Rectum (tissue), 1 donor: ENCODE results near the genes ZSCAN5B and ZNF460.

- PRO-cap = no peak
Observed at GRCh38 chr19:55443363-55443858, 311 bp upstream of the SHISA7 start.

DNA sequence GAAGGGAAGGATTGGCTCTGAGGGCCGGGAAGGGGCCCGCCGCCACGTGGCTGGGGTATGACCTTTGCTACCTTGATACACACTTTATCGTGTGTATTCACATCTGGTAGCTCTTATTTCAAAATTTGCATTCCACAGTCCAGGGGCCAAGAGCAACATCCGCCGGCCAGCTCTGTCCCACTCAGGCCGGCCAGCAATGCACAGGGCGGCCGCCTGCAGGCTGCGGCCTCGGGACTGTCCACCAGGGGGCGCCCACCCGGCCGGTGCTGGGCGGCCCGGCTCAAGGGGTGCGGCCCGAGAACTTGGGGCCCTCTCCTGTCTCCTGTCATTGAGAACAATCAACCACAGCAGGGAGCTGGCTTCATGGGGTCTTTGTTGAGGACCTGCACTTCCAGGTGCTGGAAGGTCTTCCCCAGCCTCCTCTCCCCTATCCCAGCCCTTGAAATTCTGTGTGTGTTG lies 3.2 kb upstream of the C19orf85 start:
- PRO-cap = no peak

DNA sequence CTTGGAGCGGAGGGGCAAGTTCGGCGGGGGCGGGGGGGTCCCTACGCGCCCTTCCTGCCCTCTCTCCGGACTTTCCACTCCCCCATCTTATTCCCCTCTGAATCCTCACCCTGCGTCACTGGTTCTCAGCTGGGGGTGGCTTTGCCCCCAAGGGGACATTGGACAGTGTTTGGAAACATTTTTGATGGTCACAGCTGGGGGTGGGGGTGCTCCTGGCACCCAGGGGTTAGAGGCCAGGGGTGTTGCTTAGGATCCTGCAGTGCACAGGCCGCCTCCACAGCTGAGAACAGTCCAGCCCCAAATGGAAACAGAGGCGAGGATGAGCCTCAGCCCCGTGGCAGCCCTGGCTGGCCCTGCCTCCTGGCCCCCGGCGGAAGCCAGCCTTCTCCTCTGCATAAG lies 5.7 kb downstream of the SSC5D start:
- PRO-cap = no peak

GRCh38 chr19:55549531-55550811 lies 4.6 kb upstream of the SBK3 start:
- PRO-cap = unidirectional peak, minus-strand start at chr19:55550121

GRCh38 chr19:55577490-55578159 lies 3.0 kb downstream of the ZNF579 start:
- PRO-cap = no peak

DNA sequence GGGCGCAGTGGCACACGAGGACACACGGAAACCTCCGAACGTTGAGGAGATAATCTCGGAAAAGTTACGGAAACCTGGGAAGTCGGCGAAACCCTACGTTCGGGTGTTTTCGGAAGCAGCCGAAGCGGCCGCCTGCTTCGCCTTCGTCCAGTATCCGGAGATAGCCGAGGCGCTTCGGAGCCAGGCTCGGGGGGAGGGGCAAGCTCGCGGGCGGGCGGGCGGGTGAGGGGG lies 218 bp upstream of the U2AF2 start:
- PRO-cap = bidirectional peak, plus-strand start outside the sequence, minus-strand start at position 152 of the sequence

GRCh38 chr19:55685216-55685867 lies 10.3 kb downstream of the EPN1 start:
- PRO-cap = no peak

- PRO-cap = bidirectional peak, plus-strand start at chr19:55688114, minus-strand start at chr19:55688038
Observed at GRCh38 chr19:55687900-55688398, 12.9 kb downstream of the EPN1 start.

DNA sequence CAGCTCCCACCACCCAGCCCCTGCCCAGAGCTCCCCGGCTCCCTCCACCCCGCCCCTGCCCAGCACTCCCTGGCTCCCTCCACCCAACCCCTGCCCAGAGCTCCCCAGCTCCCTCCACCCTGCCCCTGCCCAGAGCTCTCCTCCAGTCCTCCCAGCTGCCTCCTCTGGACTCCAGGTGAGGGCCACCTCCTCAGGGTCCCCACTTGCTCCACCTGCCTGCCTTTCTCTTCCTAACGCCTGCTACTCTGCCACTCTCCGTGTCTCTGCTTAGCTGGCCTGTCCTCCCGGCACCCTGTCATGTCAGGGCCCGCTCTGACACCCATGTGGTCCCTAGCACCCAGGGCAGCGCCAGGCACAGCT lies 12.8 kb downstream of the ZNF787 start:
- PRO-cap = bidirectional peak, plus-strand start at position 132 of the sequence, minus-strand start outside the sequence

- PRO-cap = no peak
Observed at GRCh38 chr19:56118519-56119399, 2.3 kb downstream of the ZNF787 start.

DNA sequence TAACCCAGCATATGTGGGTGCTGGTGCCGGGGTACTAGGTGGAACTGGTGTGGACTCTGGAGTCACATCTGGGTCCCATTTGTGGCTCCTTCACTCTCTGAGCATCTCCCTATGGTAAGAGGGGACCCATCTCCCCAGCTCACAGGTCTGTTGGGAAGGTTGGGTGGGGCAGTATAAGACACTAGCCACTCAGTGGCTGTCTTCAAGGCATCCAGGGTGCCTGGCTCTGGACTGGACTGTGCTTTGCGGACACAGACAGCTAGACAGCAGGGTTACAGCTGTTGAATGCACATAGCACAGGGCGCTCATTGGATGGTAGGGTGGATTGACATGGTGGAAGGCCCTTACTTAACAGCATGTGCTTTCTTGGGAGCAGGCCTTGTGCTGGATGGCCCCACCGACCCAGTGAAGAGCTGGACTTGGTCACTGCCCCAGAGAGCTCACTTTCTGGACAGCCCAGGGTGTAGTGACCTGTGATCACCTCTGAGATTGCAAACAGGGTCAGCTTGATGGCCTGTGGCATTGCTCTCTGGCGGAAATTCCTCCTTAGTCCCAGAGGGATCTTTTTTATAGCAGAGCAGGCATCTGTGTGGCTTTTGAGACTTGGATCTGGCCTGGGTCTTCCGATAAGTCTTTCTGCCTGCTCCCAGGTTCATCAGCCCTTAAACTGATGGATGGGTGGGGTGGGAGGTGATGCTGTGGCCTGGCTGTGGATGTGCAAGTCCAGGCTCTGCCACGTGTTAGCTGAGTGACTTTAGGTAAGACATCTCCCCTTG lies 1.9 kb downstream of the ZNF444 start:
- PRO-cap = no peak

DNA sequence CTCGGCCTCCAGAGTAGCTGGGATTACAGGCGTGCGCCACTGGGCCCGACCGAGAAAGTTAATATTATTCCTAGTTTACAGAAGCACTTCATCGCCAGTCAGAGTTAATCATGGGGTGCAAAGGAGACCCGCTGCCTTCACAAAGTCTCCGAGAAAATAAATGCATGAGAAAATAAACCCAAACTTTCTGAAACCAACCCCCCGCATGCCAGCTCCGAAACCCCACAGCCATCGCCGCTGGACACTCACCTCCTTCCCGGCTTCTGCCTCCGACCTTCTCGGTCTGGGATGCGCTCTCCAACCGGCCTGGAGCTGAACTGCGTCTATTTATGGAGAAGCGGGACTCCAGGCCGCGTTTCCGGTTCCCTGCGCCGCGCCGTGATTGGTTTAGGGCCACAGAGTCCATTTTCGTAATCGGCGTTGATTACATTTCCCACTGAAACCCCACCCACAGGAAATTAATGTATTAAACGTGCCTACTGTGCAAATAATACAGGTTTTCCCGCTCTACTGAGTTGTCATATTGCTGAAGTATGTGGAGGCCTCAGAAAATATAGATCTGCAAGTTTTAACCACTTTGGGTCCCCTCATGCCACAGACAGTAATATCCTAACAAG lies at the start of gene ZSCAN5B:
Gene ZSCAN5B, minus strand, starts transcription at position 299 of the 617 bp plus-strand sequence.
- PRO-cap = no peak

DNA sequence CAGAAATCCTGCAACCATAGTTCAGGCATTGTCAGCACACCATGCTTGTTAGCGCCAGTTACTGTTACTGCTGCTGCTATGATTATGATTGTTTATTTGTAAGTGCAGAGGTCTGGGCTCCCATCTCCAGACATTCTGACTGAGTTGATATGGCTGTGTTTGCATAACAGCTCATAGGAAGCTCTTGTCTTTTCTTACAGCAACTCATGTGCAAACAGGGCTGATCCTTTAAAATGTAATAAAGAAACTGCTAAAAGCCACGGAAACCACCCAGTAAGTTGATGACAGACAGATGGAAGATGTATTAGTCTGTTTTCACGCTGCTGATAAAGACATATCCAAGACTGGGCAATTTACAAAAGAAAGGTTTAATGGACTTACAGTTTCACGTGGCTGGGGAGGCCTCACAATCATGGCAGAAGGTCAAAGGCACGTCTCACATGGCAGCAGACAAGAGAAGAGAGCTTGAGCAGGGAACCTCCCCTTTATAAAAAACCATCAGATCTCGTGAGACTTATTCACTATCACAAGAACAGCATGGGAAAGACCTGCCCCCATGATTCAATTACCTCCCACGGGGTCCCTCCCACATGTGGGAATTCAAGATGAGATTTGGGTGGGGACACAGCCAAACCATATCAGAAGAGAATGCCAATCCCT lies 1.6 kb downstream of the ZSCAN5A start:
- PRO-cap = no peak

DNA sequence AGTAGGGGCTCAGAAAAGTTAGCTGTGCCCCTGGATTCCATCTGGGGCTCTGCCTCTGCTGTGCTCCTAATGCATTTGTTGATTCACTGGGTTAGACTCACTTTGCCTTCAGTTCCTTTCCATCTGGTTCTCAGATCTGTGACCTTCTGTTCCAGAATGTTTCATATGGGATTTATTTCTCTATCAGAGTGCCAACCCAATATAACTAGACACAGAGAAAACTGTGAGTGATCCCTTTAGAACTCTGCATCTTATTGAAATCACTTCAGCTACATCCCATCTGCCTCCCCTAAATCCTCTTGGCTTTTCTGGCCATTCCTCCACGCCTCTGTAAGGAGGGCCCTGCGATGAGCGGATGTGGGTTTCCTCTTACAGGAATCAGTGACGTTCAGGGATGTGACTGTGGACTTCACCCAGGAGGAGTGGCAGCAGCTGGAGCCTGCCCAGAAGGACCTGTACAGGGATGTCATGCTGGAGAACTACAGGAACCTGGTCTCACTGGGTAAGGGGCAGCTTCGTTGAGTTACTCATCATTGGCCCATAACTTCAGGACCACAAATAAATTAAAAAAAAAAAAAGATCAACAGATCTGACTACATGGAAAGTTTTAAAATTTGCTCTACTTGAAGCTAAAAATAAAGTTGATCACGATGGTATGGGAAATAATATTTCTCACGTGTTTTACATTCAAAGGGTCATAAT lies 18.5 kb downstream of the ZNF71 start:
- PRO-cap = no peak

- PRO-cap = no peak
Observed at GRCh38 chr19:56842281-56842609, 1.7 kb upstream of the PEG3 start.

GRCh38 chr19:56947221-56947551 lies 106.7 kb upstream of the PEG3 start:
- PRO-cap = no peak

DNA sequence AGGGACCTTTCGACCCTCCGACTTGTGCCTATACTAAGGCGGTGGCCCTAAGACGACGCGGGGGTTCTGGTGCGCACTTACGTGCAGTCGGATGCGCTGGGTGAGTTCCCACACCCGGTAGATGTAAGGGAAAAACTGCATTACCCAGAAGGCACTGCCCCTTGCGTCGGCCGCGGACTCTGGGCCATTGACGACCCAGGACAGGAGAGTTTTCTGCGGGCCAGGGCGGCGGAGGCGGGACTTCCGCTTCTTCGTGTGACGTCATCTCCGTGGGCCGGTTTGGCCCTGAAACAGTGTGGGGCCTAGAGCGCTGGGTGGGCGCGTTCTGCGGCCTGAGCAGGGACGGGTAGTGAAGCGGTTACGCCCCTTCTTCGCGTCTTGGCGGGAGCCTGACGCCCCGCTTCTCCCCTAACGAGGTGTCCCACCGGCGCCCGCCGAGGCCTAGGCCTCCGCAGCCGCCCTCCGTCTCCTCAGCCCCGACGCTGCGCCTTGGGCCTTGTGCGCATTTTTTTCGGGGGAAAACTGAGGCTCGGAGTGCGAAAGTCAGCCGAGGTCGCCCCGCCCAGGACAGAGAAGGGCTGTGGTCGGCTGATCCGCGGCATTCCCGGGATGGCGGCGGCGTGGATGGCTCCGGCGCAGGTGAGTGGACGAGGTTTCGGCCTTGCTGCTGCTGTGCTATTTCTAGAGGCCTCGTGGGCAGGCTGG lies at the start of gene ZNF460:
Gene ZNF460, plus strand, starts transcription at position 288 of the 705 bp plus-strand sequence.
- PRO-cap = bidirectional peak, plus-strand start at position 270 of the sequence, minus-strand start at position 102 of the sequence; bidirectional peak, plus-strand start at position 601 of the sequence, minus-strand start at position 645 of the sequence

DNA sequence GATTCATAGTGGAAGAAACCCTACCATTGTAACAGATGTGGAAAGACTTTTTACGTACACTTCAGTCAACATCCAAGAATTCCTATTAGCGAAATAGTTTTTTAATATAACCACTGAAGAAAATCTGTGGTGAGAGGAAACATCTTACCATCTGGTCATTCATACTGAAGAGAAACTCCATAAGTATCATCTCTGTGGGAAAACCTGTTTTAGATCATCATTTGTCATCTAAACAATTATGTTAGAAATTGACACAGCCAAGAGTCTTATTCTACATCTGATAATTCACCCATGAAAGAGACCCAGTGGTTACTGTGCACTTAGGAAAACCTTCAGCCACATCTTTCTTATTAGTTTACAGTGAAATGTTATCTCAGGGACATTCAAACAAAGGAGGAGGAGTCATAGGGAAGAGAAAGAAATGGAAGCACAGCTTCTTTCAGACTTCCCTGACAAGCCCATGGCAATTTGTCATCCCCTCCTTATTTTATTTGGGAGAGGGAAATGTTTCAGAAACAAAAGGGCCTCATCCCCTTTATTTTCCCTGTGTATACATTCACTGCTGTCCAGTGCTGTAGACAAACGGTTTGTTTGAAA lies 12.0 kb downstream of the ZNF460 start:
- PRO-cap = no peak

GRCh38 chr19:57352158-57352876 lies 1.2 kb downstream of the ZNF304 start:
- PRO-cap = no peak

GRCh38 chr19:57390195-57391039 lies 763 bp downstream of the ZNF548 start:
- PRO-cap = no peak